Trachea (tissue), 1 donor: ENCODE results near the gene NIBAN2.

GRCh38 chr9:125608264-125608849, 98.7 kb downstream of the MAPKAP1 start:
- PRO-cap = unidirectional peak, minus-strand start at chr9:125608683

DNA sequence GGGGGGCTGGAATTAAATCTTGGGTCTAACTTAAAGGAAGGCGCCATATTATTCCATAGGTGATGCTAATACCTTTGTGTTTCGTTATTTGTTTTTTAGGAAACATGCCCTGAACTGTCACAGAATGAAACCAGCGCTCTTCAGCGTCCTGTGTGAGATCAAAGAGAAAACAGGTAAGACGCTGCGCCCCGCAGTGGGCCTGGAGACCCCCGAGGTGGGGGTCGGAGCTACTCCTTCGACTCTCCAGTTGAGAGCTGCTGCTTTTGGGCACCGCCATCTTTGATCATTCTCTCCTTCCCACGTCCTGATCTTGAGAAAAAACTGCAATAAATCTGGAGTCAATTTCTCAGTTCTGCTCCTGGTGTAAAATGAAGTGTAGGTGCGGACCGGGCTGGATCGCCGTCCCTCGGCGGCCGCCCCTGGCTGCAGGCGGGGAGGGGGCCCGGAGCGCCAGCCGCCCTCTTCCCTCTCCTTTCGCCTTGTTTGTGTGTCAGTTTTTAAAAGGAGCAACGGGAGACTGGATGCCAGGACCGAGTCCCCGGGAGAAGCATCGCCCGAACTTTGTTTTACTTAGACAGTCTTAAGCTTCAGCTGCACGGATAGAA, 1.4 kb downstream of the PBX3 start:
- PRO-cap = unidirectional peak, minus-strand start at position 481 of the sequence

DNA sequence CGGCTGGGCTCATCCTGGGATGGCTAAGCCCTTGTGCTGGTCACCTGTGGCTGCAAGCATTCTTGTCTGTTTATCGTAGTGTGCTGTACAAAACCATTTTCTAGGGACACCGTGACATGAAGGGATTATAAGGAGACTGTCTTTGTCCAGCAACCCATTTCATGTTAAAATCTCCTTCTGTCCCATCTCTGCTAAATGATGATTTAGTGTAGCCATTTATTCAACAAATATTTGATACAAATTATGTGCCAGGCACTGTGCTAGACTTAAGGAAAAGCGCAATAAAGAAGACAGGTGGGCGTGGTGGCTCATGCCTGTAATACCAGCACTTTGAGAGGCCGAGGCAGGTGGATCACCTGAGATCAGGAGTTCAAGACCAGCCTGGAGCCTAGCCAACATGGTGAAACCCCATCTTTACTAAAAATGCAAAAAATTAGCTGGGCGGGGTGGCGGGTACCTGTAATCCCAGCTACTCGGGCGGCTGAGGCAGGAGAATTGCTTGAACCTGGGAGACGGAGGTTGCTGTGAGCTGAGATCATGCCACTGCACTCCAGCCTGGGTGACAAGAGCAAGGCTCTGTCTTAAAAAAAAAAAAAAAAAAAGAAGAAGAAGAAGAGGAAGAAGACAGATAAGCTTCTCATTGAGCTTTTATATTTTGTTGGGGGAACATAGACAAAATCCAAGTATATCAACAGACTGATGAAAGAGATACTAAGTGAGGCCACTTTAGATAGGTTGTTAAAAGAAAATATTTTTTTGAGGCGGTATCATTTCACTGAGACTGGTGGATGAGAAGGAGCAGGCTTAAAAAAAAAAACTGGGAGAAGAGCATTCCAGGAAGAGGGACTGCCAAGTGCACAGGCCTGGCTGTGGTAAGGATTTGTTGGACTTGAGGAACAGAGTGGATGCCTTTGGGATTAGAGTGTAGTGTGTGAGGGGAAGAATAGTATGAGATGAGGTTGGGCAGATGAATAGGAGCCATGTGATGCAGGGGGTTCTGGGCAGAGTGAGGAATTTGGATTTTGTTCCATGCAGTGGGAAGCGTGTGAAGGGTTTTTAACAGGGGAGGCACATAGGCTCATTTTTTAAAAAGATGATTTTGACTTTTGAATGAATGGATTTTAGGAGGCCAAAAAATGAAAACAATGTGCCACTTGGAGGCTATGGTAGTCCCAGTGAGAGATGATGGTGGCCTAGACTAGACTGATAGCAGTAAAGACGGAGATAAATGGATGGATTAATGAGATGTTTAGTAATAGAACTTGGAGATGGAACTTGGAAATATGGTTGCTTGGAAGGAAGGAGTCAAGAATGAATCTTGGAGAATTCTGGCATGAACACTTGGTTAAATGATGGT, 57.7 kb downstream of the PBX3 start:
- PRO-cap = no peak

DNA sequence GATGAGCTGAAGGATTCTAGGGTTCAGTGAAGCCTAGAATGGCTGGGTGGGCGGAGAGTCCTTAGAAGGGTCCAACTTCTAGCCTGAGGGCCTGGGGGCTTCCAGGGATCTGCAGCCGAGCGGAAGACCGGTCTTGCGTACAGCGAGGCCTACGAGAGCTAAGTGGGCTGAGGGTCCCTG, 487 bp upstream of the MVB12B start:
- PRO-cap = no peak

DNA sequence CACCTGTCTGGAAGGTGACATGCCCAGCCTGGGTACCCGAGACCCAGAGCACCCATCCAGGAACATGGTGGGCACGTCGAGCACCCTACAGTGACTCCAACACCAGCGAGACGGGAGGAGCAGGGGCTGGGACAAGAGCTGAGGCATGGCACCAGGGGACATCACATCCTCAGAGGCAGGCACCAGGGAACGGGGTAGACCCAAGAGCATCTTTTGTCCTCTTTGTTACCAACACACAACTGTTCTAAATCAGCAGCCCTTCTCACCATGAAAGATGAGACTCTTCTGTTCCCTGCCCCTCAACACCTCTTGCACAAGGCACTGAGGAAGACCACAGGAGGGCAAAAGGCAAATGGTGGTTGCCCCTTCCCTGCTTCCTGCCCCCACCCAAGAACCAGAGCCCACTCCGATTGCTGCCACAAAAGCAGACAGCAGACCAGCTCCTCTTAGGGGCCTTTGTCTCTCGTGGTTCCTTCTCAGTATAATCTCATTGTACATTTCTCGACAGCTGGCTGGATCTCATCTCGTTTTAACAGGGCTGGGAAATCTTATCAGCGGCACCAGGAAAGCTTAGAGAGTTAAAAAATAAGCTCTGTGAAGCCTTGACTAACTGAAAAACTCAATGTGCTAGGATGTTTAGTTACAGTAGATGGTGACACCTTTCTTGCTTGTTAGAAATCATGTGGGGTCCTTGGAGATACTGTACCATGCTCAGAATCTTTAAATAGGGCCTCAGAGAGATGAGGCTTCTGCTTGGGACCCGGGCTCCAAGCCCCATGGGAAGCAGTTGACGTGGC, 1.1 kb downstream of the MVB12B start:
- PRO-cap = no peak

DNA sequence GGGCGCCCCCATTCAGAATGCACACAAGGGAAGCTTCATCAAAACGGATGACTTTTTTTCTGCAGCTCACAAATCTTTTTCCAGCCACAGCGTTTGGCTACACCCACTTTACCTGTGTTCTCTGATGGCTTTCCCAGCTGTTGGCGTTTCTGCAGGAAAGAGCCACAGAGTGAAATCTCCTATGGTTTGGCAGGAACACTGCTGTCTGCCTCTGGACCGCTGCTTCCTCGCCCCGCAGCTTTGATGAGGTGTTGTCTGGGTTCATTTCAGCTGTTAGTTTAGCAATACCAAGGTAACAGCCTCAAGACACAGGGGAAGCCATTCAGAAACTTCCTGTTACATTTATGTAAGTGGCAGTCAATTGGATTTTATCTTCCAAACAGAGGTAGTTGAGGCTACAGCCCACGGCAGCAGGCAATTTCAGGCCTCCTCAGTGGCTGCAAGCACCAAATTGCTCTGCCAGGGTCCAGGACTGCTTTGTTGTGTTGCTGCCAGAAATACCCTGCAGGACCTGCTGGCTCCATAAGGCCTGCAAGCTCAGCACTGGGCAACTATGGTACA, 96.6 kb downstream of the MVB12B start:
- PRO-cap = no peak

- PRO-cap = no peak
Measured at GRCh38 chr9:126521147-126521557, 92.6 kb upstream of the LMX1B start.

DNA sequence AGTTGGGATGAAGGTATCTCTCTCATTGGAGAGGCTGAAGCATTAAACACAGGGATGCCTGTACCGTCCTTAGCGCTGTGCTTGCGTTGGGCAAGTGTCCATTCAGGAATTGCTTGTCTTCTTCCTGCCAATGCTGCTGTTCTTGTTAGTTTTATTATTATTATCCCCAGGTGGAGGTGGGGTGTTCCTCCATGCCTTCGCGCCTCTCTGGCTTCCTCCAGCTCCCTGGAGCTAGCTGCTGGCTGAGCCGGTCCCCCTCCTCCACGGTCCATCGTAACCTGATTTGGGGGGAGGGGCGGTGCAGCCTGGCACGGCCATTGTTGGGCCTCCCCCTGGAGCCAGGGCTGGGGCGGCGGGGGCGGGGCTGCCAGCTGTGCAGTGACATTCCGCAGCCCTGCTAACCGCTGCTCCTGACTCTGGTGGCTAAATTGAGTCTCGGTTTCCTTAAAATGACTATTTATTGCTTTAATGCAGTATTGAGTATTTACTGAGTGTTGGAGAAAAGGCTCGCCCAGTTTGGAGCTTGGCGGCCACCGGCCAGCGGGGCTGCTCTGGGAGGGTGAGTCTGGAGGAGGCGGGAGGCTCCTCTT, 51.3 kb downstream of the LMX1B start:
- PRO-cap = no peak

DNA sequence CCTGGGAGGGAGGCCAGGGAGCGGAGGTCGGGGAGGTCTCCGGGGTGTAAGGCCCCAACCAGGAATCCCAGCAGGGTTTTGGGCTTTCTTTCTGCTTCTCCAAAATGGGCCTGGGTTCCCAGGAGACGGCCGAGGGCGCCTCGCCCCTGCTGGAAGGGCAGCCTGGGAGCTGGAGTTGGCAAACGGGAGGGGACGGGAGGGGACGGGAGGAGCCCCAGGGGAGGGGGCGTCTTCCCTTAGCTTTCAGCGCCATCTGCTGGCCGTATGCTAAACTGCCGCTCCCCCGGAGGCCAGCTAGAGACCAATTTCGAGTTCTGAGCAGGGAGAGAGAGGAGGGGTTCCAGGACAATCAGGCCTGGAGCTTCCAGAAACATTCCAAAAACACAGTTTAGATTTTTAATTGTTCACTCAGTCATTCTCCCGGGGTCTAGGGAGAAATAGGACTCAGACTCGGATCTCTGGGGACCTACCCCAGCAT, 23.1 kb upstream of the ZBTB43 start:
- PRO-cap = no peak

- PRO-cap = no peak
Measured at GRCh38 chr9:126861716-126861915, 1.2 kb downstream of the ZBTB34 start.

GRCh38 chr9:126884954-126885407, 24.5 kb downstream of the ZBTB34 start:
- PRO-cap = no peak

DNA sequence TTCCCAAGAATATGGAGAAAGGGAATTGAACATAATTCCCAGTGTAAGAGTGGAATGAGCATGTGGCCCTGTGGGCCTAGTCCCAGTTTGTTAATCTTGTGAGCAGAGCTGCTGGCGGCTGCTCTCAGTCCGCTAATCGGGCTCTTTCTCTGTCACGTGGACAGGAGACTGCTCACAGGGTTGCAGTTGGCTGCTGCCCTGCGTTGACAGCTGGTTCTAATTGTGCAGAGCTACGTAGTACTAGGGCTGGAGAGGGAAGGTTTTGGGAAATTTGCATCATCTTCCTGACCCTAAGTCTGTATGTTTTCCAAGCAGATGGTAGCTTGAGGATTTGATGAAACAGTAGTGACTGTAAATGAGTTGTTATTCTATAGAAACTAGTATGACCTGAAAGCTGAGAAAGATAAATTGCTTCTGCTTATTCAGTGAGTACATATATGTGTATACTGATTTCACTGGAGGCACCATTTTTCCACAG, 100.7 kb downstream of the ANGPTL2 start:
- PRO-cap = no peak

DNA sequence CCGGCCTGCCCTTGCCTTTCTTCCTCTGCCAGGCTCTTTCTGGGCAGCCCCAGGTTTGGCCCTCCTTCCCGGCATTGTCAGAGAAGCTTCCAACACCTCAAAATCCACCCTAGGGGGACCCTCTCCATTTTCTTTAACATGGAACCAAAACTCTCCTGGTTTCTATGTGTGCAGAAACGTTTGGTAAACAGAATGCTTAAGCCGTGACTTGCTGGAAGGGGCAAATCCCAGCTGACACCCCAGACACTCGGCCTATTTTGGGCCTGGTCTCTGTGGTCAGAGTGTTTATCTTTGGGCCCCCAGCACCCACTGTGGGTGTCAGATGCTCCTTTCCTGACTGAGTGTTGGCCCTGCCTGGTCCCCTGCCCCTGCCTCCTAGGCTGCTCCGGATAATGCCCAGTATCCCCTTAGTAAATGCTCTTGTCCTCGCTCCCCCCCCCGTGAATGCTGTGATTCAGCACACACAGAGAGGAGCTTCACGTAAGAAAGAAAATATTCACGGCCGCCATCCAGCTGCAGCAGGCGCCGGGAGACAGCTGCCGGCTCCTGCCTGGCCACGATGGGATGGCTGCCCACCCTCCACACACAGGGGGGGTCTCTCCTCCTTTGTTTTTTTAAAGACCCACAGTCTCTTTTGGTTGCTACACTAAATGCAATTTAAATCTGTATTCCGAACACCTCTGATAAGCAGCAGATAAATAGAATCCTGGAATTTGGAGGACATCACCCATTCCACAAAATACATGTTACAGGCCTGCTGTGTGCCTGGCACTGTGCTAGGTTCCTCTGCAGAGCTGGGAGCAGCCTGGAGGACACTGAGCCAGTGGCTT, 11.4 kb upstream of the ANGPTL2 start:
- PRO-cap = bidirectional peak, plus-strand start at position 512 of the sequence, minus-strand start at position 382 of the sequence

GRCh38 chr9:127186014-127187166, 64.0 kb upstream of the ANGPTL2 start:
- PRO-cap = no peak

DNA sequence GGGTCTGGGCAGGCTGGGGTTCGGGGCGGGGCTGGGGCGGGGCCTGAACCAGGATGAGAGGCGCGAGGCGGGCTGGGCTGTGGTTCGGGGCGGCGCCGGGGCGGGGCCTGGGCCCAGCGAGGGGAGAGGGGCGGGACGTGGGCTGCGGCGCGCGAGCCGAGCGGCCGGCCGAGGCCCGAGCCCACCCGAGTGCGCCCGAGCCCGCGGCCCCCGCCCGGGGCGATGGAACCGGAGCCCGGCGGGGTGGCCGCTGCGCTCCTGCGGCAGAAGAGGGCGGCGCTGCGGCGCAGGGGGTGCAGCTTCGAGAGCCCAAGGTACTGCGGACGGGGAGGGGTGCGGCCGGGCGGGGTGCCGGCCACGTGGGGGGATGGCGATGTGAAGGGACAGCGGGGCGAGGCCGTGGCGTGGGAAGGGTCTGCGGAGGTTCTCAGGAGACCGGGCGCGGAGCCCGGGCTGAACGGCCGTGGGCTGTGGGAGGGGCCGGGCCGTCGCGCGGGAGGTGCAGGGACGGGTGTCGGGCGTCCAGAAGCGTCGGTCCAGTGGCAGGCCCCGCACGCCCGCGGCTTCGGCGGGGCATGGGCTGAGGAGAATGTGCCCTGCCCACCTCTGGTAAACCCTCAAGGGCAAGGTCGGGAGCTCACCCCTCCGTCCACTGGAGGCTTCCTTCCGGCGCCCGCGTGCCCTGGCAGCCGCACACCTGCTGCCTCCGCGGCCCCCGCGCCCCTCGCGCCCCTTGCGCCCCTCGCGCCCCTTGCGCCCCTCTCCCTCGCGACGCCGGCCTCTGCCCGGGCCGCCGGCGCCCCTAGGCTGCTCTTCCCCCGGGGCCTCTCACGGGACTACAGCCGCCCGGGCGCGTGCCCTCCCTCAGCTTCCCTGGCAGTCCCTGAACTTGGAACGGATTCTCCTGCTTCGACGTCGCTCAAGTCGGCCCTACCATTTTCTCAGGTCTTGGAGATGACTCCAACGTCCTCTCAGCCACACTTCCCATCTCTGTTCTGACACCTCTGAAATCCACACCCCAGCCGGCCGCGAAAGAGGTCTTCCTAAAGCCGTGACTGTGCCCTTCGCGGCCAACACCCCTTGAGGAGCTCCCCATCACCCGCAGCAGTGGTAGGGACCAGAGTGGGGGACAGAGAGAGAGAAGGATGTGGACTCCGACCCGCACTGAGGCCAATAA, 39.1 kb upstream of the GARNL3 start:
- PRO-cap = unidirectional peak, plus-strand start at position 125 of the sequence; unidirectional peak, plus-strand start at position 525 of the sequence

DNA sequence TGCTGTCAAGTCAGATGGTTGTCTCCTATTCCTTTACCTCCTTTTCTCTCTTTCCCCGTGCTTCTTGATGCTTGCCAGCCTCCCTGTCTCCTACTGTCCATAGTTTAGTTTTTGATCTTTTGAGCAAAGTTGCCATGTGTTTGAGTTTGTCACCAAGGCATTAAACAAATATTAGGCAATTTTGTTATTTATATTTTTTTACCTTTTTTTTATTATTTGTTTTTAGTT, 17.2 kb upstream of the GARNL3 start:
- PRO-cap = no peak

DNA sequence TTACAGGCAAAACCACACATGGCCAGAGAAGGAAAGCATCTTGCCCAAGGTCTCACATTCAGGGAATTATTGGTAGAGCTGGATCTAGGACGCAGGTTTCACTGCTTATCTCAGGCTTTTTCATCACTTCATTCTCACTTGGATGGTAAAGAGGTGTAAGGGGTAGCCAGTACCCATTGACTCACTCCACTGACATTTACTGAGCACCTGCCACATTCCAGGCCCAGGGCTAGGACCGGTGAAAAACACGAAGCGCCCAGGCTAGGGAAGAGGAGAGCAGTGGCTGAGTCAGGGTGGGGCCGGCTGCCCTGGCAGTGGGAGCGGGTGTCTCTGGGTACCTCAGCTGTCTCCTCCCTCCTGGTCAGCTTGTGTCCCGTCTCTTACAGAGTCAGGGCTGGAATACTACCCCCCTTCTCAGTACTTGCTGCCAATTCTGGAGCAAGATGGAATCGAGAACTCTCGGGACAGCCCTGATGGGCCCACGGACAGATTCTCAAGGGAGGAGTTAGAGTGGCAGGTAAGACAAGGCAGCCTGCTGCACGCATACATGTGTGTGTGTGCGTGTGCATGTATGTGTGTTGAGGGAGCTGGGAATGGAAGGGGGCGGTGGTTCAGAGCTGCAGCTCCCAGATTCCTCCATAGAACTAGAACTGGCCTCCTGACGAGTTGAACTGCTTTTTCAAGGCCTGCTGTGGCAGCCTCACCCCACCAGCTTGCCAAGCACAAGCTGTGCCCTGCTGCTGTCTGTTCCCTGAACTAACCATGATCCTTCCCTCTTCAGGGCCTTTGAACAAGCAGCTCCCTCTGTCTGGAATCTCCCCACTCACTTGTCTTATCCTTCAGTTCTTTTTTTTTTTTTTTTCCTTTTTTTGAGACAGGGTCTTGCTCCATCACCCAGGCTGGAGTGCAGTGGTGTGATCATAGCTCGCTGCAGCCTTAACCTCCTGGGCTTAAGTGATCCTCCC, 22.4 kb downstream of the LRSAM1 start:
- PRO-cap = no peak

DNA sequence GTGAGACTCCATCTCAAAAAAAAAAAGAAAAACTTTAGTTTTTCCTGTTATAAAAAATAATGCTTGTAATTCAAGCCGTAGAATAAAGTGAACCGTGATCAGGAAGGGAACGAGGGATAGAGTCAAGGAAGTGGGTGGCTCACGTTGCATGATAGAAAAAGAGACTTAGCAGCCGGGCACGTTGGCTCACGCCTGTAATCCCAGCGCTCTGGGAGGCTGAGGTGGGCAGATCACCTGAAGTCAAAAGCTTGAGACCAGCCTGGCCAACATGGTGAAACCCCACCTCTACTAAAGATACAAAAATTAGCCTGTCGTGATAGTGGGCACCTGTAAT, 48.6 kb downstream of the LRSAM1 start:
- PRO-cap = no peak

DNA sequence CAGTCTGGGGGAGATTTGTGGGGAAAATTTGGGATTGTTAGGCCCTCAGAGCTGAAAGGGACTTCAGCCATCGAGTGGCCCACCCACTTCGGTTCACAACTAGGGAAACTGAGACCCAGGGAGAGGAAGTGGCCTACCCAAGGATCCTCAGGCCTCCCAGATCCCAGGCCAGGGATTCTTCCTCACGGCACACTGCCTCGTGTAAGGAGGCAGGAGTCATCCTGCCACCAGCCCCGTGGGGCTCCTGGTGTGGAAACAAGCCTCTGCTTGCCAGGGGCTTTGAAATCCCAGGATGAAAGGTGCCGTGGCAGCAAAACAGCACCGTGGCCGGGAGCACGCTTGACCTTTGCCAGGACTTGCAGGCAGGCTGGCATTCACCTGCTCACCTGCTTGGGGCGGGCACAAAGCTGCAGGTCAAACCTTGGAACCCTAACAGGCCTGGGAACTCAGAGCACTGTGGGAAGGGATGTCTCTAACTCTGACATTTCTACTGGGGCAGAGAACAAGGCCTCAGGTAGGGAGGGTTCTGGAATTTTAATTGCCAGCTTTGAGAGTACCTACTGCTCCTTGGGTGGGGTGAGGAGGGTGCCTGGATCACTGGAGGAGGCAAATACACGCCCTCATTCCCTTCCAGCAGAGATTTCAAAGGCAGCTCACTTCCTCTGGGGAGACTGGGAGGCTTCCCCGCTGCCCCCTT, 2.5 kb downstream of the NIBAN2 start:
- PRO-cap = no peak

DNA sequence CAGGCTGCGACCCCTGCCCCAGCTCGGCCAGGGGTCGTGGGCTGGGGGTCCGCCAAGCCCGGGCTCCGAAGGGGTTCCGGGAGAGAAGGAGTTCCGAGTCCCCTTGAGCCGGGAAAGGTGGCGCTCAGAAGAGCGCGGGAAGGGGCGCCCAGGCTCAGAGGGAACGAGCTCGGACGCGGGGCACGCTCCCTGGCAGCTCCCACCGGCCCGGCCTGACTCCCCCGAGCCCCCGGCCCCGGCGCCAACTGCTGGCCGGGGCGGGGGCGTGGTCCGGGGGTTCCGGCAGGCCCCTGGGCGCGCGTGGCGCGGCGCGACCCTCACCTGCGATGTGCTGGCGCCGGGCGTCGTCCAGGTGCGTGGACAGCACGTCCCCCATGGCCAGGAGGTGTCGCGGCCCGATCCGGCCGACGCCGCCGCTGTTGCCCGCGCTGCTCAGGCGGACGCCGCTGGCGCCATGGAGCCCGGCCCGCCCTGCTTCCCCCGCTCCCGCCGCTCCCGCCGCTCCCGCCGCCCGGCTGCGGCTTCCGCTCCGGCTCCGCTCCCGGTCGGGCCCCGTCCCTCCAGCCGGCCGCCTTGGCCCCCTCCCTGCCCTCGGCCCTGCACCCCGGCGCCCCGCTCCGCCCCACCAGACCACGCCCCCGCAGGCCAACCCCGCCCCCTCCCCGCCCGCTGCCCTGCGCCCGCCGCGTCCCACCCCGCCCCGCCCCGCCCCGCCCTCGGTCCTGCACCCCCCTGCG, at the start of gene NIBAN2:
Gene NIBAN2 (minus strand): TSS at position 575 of the 737 bp plus-strand sequence.
- PRO-cap = unidirectional peak, minus-strand start at position 330 of the sequence; bidirectional peak, plus-strand start outside the sequence, minus-strand start at position 575 of the sequence